ENCODE measurements around a stretch of chr4.

DNA sequence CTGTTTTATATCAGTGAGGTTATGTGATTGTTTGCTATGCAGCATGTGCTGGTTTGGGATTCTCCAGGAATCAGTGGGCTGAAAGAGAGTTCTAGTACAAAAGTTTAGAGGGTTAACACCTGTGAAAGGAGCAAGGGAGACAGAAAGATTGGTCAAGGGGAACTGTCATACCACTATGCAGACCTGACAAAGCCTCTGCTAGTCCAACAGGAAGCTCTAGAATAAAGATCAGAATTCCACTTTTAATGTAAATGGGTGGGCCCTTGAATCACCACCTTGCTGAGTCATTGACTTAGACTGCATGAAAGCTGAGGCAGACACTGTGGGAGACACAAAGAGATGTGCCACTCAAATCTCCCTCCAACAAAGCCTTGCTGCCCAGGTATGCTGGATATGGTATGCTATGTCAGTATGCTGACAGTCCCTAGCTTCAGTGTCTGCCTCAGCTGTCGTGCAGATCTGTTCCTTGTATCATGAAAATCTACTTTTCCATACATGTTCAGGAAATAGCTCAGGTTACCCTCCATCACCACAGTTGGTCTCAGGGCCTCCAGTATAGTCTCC, 6.2 kb upstream of the SH3D19 start:
- PRO-cap = no peak

- PRO-cap = no peak
Observed at GRCh38 chr4:151664038-151664775, 96.6 kb downstream of the GATB start.

DNA sequence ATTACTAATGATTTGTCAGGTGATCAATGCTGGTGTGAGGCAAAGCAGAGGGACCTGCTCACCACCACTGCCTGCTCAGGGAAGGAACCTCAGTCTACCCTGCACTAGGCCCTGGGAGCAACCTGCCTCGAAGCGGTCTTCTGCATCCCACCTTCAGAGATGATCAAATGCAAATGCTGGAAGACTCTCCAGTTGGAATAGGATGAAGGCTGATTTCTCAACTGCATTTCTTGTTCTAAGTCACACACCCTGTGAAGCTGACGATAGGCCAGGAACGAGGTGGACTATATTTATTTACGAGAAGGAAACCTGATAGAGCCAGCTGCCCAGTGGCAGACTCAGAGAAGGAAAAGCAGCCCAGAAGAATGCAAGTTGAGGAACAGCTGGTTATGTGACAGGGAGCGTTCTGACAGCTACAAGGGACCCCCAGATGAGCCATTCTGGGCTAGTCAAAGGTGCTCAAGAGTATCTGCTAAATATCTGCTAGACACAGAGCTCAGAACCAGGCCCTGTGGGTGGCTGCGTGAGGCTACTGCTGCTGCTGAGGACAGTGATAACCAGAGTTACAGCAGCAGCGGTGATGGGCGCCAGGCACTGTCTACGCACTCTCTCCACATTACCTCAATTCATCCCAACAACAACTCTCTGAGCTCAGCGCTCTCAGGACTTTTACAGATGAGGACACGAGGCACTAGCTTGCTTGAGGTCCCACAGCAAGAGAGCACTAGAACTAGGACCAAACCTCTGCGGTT, 69.1 kb downstream of the GATB start:
- PRO-cap = no peak

DNA sequence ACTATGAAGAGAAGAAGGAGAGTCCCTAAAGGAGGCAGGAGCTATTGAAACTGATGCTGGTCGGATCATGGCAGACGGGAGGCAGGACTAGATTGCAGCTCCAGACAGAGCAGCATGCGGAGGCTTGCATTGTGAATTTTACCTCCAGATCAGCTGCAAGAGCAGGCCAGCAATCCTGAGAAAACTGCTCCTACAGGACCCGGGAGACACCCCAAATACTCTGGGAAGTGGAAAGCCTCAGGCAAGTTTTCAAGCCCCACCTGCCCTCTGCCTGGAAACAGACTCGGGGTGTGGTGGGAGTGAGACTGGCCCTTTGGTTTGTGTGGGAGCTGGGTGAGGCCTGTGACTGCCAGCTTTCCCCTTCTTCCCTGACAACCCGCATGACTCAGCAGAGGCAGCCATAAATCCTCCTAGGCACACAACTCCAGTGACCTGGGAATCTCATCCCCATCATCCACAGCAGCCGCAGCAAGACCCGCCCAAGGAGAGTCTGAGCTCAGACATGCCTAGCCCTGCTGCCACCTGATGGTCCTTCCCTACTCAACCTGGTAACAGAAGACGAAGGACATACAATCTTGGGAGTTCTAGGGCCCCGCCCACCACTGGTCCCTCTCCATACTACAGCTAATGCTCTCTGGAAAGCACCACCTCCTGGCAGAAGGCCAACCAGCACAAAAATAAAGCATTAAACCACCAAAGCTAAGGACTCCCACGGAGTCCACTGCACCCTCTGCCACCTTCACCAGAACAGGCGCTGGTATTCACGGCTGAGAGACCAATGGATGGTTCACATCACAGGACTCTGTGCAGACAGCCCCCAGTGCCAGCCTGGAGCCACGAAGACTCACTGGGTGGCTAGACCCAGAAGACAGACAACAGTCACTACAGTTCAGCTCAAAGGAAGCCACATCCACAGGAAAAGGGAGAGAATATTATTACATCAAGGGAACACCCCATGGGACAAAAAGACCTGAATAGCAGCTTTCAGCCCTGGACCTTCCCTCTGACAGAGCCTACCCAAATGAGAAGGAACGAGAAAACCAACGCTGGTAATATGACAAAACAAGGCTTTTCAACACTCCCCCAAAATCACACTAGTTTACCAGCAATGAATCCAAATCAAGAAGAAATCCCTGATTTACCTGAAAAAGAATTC, 30.6 kb downstream of the GATB start:
- PRO-cap = no peak

DNA sequence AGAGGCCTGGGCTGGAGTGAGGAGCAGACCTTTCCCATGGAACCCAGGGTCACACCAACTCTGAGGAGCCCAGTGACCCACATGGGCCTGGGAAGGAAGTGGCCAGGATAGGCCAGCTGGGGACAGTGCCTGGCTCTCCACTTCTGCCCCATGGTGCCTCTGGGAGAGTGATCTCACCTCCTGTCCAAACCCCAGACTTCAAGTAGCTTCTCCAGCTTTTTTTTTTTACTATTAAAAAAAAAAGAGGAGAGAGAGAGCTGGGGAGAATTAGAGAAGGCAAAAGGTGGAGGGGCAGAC, 311.9 kb downstream of the FBXW7 start:
- PRO-cap = no peak

- PRO-cap = unidirectional peak, plus-strand start at chr4:152258057
Observed at GRCh38 chr4:152257747-152258200, 278.1 kb downstream of the FBXW7 start.

DNA sequence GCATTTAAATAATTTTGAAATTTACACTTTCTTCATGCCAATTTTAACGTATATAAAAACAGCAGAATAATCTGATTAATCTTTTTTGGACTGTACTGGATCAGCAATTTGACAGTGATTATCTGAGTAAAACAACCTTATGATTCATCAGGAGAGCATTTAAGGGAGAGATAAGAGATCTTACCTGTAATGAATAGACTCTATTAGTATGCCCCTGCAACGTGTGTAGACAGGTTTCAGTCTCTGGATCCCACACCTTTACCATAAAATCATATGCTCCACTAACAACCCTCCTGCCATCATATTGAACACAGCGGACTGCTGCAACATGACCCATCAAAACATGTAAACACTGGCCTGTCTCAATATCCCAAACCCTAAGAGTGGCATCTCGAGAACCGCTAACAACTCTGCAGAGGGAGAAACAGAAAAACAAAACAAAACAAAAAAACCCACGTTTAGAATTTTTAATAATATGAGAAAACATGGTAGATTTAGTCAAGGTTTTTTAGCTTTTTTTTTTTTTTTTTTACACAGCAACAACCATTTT, 210.0 kb downstream of the FBXW7 start:
- PRO-cap = no peak

GRCh38 chr4:152591331-152591953, 55.5 kb upstream of the FBXW7 start:
- PRO-cap = unidirectional peak, minus-strand start at chr4:152591522

DNA sequence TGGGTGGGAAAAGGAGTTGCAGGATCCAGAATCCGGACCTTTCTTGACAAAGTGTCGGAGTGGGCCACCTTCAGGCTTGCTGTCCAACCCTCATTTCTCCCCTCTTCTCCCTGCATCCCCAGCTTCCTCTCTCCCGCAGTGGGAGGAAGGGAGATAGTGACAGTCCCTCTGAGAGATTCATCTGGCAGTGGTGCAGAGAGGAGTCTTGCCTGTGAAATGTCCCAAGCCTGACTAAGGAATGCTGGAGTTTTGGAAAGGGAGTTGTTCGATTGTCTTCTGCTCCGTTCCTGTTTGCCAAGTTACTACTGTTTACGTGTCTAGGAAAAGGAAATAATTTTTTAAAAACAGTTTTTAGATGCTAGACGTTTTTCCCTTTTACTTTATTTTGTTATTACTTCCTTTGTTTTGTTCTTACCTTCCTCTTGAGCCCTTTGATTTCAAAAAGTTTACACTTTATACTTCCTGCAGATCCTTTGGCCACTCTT, 784 bp downstream of the ARFIP1 start:
- PRO-cap = no peak

- PRO-cap = no peak
Observed at GRCh38 chr4:152889814-152890394, 46.2 kb upstream of the FHDC1 start.

GRCh38 chr4:153114651-153115506, 89.4 kb upstream of the TRIM2 start:
- PRO-cap = no peak

DNA sequence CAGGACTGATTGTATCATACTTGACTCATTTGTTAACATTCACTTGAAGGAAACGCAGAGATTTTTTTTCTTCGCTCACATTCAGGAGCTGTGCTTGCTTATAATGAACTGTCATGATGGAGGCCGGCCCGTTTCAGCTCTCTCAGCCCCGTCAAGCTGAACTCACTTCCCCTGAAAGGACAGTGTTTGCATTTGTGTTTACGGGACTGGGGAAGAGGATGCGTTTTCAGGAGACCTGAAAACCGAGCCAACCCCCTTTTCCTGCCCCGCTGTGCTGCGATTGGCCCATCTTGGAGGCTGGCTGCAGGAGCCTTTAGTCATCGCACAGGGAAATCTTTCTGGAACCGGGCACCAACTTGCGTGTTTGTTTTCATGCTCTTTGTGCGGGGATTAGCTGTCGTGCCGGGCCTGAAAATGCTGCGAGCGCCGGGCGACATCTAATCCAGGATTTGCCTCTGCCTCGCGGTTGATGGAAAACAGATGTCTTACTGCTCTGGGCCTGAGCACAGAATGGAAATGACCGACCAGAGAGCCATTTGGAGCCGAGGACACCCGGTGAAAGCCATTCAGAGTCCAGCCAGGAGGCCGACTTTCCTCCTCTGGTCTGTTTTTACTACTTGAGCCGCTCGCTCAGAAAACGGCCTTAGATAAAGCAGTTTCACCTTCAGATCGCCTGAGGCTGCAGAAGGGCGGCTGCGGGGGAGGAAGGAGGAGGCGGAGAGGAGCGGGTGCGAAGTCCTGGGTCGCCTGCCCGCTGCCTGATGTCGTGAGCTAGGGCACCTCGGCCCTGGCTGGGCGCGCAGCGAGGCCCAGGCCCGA, 18.1 kb downstream of the TRIM2 start:
- PRO-cap = bidirectional peak, plus-strand start at position 388 of the sequence, minus-strand start at position 183 of the sequence

- PRO-cap = no peak
Observed at GRCh38 chr4:153223550-153223882, 19.3 kb downstream of the TRIM2 start.

DNA sequence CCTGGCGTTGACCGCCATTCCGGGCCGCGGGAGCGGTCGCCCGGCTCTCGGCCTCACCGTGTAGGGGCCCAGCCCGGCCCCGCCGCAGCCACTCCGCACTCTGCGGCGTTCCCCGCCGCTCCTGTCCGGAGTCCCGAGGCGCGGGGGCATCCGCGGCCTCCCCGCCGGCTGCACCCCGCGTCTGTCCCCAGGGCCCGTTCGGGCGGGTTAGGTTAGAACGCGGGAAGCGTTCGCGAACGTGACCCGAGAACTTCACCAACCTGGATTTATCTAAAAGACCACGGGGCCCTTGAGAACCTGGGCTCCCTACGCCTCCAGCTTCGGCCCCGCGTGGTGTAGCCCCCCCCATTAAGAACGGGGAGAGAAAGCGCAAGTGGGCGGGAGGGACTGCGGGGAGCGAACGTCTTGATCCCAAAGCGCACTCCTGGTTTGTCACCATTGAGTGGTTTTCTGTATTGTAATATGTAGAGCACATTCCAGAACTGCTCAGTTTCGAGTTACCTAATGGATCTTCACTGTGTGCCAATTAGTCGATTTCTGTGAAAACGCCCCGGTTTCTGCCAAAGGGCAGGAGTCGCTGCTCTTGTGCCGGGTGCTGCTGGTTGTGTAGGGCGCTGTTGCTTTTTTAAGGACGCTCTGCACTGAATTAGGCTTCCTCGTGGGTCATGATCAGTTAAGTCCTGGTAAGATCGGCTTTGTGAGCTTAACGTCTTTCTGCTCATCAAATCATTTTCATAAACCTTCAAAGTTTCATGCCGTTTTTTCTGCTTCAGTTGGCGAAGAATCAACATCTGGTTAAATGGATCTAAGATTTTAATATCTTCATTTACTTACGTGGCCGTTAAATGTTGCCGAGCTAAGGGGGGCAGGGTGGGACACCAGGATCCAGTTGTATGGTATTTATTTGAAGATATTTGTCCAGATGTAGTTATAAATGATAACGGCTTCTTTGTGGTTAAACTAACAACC, 620 bp downstream of the MND1 start:
- PRO-cap = bidirectional peak, plus-strand start at position 576 of the sequence, minus-strand start at position 331 of the sequence

DNA sequence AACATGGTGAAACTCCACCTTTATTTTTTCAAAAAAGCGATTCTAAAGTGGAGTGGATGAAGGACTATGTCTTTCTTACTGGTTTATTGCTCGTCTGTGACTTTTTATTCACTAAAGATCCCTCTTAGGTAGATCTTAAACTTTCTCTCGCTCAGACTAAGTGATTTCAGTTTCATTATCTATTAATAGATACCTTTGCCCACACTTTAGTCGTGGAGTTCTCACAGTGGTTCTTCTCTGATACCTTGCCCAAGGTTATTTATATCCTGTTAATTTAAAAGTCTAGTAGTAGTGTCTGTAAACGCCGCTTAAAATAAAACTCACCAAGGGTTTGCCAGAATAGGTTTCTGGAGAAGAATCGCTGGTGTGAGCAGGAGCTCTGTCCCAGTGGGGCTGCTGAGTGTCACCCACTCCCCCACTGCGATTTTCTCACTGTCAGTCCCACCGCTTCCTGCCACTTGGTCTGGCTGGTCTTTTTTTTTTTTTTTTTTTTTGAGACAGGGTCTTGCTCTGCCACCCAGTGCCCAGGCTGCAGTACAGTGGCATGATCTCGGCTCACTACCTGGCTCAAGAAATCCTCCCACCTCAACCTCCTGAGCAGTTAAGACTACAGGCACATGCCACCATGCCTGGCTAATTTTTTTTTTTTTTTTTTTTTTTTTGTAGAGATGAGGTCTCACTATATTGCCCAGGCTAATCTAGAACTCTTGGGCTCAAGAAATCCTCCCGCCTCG, 26.8 kb upstream of the TMEM131L start:
- PRO-cap = no peak

DNA sequence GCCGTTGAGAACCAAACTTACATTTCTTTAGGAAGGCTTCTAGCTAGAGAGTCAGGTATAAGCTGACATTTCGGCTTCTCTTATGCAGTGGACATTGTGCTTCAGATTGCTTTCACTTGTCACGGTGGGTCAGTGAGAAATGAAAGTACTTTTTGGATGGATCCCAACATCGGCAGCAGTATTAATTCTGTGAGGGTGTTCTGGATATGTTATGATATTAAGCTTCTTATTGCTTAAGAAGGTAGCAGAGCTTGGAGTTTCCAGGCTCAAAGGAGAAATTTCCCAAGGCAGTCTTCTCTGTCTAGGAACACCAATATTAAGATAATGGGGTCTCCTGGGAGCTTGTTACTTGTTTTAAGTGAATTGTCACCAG, 17.6 kb downstream of the TMEM131L start:
- PRO-cap = no peak

- PRO-cap = no peak
Observed at GRCh38 chr4:153527479-153528253, 61.5 kb downstream of the TMEM131L start.

DNA sequence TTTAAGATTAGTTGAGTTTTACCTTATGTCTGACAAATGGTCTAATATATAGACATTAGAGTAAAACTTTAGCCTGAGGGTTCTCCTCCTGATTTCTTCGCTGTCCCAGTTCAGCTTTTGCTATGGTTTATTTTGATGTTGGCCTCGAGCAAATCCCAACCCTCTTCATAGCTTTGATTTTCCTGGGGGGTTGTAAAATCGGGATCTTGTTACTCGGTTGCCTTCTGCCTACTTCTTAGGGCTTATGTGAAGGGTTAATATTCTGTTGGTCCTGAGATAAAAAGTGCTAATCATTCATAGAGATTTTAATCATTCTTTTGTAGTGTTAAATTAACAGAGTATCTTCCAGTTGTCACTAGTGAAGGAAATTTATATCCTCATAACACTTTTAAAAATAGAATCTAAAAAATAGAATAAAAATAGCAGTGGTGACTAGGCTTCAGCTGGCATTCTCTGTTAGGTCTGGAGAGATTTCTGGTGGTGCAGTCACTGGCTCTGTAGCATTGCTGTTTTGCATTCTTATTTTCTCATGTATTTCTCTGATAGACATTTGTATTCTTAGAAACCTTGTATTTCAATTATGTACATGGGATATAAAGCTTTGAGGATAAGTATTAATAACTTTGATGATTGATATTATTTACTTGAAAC, 87.5 kb downstream of the TMEM131L start:
- PRO-cap = no peak

GRCh38 chr4:153652415-153652835, 31.7 kb upstream of the TLR2 start:
- PRO-cap = no peak

DNA sequence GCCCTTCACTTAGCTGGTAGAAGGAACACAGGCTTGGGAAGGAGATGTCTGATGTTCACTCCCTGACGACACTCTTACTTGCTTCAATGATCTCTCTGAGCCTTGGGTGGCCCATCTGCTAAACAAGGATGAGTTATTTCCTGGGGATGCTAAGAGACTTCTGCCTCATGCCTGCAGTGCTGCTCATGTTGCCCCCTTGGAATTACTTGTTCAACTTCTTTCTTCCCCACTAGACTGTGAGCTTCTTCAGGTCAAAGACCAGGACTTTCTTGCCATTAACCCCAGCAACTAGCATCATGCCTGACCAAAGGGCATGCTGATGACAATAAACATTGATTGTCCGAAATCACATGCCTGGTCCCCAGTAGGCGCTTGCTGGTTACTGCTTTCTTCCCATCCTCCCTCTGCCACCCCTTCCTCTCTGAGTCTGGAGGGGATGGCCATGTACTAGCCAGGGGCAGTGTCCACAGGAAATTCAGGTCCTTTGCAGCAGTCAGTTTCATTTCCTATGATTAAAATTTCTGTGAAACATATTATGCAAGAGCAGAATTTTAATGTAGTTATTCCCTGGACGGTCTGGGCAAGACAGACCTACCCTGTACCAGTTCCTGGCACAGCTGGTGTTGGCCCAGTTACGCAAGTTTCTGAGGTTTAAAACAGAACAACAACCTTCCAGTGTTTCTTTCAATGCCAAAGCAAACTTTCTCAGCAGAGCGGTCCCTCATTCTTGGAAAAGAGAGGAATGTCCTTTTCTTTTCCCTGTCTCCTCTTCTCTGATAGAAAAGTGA, 28.3 kb upstream of the TLR2 start:
- PRO-cap = no peak

Data from ReNcell CX (cell line).